Rectum (tissue), 1 donor: ENCODE results near the gene H3C4.

DNA sequence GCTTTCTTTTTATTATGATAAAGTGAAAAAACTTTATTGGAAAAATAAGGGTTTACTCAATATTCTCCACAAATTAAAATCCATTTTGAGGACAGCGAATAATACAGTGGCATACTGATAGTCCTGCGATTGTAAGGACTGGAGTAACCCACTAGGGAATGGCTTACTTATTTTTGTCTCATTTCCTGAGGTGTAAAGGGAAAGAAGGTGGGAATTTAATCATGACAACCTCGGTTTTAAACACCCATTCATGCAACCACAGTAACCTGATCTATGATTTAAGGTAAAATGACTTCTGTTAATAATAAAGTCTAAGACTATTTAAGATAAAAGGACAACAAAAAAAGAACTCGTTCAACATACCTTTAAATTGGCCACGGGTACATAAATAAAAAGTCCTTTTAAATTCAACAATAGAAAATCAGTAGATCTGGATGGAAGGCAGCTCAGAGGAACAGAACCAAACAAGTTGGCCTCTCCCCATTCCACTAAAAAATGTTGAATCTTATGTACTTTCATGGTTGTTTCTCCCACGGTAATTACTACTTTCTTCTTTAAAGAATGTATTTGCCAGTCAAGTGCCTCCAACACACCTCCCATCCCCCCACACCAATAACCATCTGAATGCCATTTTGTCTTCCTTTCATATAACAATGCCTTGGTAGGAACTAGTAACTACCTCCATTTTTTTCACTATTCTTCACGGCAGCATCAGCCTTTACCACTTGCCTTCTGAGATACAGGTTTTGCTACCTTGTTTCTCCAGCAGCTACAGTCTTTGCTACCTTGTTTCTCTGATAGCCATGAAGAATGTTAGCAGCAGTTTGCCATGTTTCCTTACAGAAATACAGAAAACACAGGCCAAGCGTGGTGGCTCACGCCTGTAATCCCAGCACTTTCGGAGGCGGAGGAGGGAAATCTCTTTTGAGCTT lies 1.2 kb downstream of the H4C4 start:
- PRO-cap: no peak

DNA sequence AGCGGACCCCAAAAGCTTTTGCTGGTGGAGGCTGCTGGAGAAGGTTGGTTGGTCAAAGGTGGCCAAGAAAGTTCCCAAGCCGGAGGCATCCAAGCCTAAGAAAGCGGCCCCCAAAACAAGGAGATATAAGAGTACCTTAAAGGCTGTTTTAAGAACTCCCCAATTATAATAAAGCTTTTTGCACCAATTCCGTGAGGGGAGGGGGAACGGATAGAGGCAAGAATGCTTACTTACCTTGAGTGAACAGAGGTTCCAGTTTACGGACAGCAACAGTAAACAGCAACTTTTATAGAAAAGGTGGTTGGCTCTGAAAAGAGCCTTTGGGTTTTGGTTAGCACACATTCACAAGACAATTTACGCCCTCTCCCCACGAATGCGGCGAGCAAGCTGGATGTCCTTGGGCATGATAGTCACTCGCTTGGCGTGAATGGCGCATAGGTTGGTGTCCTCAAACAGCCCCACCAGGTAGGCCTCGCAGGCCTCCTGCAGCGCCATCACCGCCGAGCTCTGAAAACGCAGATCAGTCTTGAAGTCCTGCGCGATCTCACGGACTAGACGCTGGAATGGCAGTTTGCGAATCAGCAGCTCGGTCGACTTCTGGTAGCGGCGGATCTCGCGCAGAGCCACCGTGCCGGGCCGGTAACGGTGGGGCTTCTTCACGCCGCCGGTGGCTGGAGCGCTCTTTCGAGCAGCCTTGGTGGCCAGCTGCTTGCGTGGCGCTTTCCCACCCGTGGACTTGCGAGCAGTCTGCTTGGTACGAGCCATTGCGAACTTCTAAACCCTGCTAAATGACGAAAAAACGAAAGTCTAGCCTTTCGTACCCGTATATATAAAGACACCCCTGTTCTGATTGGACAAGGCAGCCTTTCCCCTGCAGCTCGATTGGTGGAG lies at the start of gene H3C4:
TSS of gene H3C4 (minus strand) at position 801 of the 891 bp plus-strand sequence.
- PRO-cap: bidirectional peak, plus-strand start at position 554 of the sequence, minus-strand start at position 565 of the sequence; bidirectional peak, plus-strand start outside the sequence, minus-strand start at position 738 of the sequence

DNA sequence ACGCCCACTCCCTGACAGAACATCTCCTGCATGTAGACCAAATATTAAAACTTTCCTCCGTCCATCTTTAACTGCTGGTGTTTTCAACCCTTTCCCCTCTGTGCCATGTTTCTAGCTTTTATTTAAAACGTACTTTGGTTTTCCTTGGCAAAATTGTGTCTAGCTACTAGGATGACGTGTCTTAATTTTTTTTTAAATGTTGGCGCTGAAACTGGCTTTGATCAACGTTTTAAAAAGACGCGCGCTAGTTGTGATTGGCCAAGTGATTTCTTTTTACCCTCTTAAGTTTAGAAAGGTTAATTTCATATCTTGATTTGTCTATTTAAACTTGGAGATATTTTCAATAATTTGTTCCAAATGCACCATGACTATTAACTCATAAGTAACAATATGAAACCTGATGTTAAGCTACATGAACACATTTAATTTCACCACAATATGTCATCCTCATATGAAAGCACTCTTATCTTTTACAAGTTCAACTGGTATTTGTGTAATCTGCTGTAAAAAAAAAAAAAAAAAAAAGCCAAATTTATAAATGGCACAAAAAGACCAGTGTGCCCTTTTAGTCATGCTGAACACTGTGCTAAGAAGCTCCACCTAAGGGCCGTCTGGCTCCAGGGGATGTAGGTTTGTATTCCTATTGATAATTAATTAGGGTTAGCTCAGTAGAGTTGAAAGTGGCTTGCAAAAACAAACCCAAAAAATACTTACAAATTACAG lies 452 bp upstream of the H3C4 start:
- PRO-cap: bidirectional peak, plus-strand start at position 47 of the sequence, minus-strand start outside the sequence; unidirectional peak, plus-strand start at position 568 of the sequence; bidirectional peak, plus-strand start outside the sequence, minus-strand start at position 613 of the sequence

GRCh38 chr6:26202251-26202783 lies 2.1 kb upstream of the H4C5 start:
- PRO-cap: no peak

- PRO-cap: no peak
These were observed 1.7 kb upstream of the H3C6 start for GRCh38 chr6:26223214-26223649.

GRCh38 chr6:26327437-26328323 lies 37.3 kb upstream of the BTN3A2 start:
- PRO-cap: no peak

DNA sequence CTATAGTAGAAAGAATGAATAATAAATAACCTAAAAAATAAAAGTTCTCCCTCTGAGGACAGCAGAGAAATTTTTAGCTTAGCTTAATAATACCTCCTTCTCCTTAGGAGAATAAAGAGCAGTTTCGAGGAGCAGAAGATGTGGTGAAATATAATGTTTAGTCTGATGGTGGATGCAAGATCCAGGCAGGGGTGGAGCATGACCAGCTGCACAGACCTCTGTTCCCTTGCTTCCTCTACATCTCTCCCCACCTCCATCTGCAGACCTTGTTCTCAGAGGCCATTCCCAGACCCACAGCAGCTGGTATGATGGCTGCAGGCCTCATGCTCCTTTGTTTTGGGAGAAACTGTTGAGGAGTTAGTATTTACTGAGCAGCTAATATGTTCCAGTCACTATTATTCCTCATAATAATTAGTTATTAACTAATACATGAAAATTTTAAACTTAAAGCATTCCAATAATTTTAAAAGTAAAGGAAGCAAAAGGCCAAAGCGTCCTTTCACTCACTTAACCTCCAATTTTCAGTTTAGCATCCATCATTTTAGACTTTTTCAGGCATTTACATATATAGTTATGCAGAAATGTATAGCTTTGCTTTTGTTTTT lies 1.6 kb downstream of the BTN3A2 start:
- PRO-cap: no peak

- PRO-cap: no peak
These were observed 1.0 kb upstream of the BTN3A3 start for GRCh38 chr6:26439394-26439593.

DNA sequence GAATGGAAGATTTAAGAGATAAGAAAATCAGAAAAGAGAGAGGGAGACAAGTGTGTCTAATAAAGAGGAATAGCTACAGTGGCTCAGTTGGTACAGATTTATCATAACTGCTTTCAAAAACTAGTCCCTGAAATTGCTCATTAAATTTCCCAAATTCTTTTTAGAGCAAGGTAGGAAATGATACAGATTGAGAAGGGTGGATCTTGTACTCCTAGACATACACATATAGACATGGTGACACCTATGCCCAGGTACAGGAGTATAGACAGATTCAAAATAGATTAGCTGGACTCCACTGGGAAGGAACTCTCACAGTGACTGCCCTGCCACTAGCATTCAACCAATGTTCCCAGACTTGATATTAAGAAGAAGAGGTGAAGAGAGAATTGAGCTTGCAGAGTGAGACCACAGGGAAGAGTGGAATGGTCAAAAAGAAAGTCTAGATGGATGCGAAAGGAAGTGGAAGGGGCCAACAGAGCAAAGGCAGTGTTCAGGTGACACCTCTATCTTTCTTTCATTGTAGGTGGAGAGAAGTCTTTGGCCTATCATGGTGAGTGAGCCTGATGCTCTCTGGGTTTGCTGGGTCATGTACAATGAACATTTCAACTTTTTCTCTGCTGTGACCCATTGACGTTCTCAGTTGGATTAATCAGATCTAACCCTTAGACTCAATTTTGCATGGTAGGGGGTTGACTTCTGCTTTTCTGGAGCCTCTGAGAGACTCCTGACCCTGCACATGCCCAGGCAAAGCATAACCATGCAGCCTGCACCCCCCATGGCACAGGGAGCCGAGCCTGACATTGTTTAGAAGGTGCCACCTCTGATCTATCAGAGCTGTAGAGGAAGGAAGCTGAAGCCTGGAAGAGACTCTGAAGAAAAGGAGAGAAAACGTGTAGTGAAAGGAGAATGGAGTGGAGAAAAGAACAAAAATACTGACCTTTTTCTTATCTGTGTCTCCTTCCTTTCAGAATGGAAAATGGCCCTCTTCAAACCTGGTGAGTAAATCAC lies 8.3 kb upstream of the BTN2A1 start:
- PRO-cap: no peak

GRCh38 chr6:26468063-26469453 lies 10.8 kb downstream of the BTN2A1 start:
- PRO-cap: no peak

- PRO-cap: no peak
These were observed 21.1 kb upstream of the BTN1A1 start for GRCh38 chr6:26479037-26479398.

DNA sequence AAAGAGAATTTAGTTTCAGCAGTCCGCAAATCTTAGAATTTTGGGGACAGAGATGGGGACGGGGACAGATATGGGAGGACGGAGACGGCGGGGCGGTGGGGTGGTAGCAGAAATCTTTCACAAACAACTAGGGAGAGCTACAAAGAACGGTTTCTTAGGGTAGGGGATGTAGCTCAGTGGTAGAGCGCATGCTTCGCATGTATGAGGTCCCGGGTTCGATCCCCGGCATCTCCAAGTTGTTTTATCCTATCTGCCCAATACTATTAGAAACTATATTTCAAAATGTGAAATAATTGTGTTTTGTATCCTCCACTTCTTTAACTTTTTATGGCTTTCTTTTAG lies 15.1 kb downstream of the HMGN4 start:
- PRO-cap: no peak

GRCh38 chr6:26613594-26614605 lies 17.1 kb downstream of the ABT1 start:
- PRO-cap: no peak

- PRO-cap: no peak
These were observed 54.0 kb downstream of the H2BC11 start for GRCh38 chr6:27078625-27079028.

DNA sequence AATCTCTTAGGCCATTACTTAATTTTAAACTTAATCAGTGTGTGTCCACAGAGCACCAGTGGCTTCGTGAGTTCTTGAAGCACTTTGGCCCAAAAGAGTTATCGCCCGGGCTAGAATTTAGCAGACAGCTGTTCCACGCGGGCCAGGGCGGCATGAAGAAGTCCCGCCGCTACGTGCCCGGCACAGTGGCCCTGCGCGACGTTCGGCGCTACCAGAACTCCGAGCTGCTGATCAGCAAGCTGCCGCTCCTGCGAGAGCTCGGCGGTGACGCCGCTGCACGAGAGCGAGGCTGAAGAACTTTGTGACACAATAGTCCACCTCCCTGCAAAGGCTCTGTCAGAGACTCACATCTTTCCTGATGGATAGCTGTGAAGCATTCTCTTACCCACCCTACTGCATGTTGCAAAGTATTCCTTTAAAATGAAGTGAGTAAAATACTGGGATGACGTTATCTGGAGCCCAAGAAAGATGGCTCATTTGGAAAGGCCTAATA lies 919 bp downstream of the H2AC11 start:
- PRO-cap: bidirectional peak, plus-strand start at position 214 of the sequence, minus-strand start at position 226 of the sequence

DNA sequence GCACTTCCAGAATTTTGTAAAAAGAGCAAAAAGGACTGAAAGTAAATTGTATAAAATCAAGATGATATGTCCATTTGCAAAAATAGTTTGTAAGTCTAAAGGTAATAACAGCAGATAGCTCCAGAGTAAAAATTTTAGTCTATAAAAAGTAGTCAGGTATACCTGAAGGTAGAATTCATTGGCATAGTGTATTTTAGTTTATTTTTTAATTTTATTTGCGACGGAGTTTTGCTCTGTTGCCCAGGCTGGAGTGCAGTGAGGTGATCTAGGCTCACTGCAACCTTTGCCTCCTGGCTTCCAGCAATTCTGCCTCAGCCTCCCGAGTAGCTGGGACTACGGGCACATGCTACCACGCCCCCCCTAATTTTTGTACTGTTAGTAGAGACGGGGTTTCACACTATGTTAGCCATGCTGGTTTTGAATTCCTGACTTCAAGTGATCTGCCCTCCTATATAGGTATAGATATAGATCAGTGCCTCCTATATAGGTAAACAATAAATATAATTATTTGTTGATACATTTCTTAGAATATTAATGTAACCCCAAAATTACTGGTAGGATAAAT lies 2.0 kb downstream of the H2BC12 start:
- PRO-cap: no peak

DNA sequence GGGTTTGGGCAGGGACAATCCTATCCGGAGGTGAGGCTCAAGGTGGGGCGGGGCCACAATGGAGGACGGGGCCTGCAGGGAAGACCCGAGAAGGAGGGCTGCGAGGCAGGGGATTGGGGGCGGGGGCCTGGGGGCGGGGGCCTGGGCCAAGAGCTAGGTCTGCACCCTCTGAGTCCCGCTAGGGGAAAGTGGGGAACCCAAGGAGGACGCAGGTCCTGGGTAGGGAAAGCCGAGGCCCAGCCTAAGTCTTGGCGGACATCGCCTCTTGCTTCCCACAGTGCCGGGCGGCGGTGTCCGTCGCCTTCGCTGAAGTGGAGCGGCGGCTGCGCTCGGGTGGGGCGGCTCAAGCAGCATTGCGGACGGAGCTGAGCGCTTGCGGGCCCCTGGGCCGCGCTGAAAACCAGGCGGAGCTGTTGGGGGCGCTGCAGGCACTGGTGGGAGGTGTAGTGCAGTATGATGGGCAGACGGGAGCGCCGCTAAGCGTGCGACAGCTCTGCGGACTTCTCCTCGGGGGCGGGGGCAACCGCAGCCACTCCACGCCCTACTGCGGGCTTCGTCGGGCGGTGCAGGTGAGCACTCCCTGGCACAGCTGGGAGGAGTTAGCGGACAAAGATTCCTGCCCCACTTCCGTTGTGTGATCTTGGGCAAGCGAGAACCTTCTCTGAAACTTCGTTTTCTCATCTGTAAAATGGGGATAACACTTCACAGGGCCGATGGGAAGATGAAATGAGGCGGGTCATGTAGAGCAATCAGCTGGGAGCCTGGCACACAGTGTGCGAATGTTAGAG lies 4.2 kb downstream of the PRSS16 start:
- PRO-cap: bidirectional peak, plus-strand start at position 58 of the sequence, minus-strand start outside the sequence; bidirectional peak, plus-strand start at position 583 of the sequence, minus-strand start at position 433 of the sequence

- PRO-cap: no peak
These were observed 31.5 kb downstream of the POM121L2 start for GRCh38 chr6:27280551-27280918.

- PRO-cap: no peak
These were observed 14.4 kb downstream of the POM121L2 start for GRCh38 chr6:27297679-27298120.

DNA sequence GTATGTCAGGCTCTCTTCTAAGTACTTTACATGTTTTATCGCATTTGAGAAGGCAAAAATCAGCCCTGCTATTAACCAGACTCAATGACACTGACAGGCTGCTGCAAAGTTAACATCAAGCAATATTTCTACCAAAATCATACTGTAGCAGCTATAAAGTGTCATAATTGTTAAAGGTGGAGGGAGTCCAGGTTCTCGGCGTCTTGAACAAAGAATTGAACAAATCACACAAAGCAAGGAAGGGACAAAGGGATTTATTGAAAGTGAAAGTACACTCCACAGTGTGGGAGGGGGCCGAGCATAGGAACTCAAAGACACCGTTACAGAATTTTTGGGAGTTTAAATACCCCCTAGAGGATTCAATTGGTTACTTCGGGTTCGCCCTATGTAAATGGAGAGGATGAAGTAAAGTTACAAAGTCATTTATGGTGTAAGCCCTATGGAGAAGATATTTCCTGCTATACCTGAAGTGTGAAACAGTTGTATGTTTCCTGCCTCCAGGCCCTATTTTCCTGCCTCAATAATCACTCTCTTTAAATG lies 12.9 kb upstream of the ZNF391 start:
- PRO-cap: no peak